ENCODE measurements around the genes LILRB1, LILRB4 and KIR3DL2.

DNA sequence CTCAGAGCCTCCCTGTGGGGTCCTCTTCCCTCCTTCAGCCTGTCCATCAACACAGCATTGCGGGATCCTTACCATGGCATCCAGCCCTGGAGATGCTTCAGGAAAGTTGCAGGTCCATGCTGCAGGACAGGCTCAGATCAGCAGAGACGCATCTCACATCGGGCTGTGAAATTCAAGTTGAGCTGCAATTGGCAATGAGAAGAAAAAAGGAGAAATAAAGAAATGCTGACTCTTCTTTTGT is 9.5 kb downstream of the LILRB2 start:
- PRO-cap = no peak

DNA sequence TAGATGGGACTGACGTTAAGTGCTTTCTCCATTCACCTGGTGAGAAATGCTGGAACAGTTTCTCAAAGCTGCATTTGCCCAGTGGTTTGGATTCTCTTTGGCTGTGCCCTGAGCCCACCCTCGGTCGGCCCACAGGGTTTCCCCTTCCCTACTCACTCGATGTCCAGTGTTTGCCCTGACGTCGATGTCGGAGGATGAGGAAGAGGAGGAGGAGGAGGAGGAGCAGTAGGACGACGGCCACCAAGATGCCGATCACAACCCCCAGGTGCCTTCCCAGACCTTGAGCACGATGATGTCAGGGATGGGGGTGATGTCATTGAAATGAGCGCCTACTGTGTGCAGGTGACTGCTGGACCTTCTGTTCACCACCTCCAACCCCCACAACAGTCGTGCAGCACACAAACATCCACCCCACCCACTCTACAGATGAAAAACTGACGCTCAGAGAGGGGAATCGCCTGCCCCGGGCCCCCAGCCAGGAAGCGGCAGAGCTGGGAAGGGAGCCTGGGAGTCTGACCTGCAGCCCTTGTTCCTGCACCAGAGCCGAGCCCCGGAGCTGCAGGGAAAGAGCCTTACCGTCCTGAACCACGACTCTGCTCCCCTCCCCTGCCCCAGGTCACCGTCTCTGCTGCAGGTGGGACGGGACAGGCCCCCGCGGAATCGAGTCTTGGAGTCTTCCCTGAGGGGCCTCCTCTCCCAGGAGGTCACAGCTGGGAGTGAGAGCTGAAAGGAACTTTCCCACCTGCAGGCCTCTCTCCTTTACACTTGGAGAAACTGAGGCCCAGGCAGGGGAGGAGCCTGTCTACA is 4.1 kb downstream of the LILRB2 start:
- PRO-cap = no peak

DNA sequence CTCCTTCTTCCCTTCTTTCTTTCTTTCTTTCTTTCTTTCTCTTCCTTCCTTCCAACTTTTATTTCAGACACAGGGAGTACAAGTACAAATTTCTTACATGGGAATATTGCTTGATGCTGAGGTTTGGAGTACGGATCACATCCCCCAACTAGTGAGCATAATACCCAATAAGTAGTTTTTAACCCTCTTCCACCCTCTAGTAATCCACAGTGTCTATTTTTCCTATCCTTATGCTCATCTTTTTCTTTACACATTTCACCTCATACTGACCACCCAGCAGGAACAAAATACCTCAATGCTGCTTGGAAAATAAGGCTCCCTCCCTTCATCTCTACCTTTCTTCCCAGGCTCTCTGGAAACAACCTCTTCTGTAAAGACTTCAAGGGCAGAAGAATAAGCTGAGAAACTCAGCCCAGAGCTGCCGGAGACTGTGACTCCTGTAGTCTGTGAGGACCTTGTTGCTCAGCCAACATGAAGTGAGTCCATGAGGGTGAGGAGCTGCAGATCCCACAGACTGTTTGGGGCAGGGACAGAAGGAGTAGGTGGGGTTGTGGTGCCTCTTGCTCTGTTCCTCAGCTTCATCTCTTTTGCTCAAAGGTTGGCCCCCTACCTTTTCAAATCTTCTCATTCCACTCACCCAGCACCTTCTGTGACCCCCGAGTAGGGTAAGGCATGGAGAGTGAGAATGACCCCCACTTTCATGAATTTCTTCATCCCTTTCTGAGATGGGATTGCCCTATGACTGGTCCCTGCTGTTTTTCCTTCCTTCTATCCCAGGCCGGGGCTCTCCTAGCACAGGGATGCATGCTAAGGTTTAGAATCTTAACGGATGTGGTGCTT is 7.9 kb downstream of the LILRA5 start:
- PRO-cap = no peak

DNA sequence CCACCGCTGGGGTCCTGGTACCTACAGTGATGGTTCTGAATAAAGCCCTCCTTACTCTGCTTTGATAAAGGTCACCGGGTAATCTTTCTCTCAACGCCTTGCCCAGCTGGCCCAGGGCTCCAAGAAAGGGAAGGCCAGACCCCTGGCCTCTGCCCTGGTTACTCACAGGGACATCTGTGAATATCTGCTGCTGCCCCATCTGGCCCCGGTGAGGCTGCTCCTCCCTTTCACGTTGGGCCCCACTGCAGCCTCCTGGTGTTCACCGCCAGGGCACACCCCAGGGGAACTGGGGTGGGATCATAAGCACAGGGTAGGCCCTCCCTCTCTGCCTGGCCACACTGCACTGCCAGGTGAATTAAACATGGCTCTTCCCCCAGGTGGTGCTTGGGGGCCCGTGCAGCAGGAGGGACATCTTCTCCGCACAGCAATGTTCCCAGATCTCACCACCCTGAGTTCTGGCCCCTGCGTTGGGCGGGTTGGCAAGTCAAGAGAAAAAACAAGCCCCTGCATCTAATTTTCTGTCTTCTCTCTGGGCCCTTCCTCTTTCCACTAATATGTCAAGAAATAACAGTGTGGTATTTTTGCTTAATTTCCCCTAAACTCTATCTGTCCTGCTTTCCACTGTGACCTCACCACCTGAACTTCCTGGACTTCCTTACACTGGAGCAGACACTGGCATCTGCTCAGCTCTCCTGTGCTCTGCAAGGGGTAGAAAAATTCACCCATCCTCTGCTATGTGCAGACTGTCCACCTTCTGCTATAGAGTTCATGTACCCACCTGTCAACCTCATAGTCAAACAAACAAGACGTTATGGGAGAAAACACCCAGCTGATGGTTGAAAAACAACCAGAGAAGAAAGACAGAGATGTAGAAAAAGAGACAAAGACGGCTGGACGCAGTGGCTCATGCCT is 12.5 kb downstream of the LAIR1 start:
- PRO-cap = no peak

DNA sequence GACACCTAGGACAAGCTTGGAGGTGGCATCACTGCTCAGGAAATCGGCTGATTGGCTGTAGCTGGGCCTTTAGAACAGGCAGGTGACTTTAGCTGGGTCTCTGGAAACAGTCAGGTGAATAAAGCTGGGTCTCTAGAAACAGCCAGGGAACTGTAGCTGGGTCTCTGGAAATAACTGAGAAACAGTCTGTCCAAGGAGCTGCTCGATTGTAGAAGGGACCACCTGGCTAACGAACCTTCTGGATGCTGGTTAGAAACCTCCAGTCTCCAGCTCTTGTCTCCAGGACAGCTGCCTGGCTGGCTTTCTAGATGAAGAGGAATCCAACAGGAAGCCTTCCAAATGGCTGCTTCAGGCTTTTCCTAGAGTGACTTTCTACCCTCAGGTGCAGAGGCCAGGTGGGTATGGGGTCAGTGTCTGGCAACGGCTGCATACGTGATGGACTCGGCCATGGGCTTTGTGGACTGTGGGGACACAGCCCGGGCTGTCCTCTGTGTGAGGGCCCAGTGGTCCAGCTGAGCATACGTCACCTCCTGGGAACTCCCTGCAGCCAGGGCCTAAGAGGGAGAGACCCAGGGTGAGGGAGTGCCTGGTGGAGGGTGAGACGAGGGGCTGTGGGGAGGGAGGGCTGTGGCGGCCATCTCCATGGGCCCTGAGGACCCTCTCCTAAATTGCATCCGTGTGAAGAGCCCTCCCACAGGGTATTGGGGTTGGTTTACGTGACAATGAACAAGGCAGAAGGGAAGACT is 9.7 kb downstream of the LAIR1 start:
- PRO-cap = no peak

GRCh38 chr19:54430649-54431721 is 15.7 kb downstream of the TTYH1 start:
- PRO-cap = unidirectional peak, minus-strand start at chr19:54430941

GRCh38 chr19:54436021-54436911 is 12.7 kb upstream of the LENG8 start:
- PRO-cap = no peak

DNA sequence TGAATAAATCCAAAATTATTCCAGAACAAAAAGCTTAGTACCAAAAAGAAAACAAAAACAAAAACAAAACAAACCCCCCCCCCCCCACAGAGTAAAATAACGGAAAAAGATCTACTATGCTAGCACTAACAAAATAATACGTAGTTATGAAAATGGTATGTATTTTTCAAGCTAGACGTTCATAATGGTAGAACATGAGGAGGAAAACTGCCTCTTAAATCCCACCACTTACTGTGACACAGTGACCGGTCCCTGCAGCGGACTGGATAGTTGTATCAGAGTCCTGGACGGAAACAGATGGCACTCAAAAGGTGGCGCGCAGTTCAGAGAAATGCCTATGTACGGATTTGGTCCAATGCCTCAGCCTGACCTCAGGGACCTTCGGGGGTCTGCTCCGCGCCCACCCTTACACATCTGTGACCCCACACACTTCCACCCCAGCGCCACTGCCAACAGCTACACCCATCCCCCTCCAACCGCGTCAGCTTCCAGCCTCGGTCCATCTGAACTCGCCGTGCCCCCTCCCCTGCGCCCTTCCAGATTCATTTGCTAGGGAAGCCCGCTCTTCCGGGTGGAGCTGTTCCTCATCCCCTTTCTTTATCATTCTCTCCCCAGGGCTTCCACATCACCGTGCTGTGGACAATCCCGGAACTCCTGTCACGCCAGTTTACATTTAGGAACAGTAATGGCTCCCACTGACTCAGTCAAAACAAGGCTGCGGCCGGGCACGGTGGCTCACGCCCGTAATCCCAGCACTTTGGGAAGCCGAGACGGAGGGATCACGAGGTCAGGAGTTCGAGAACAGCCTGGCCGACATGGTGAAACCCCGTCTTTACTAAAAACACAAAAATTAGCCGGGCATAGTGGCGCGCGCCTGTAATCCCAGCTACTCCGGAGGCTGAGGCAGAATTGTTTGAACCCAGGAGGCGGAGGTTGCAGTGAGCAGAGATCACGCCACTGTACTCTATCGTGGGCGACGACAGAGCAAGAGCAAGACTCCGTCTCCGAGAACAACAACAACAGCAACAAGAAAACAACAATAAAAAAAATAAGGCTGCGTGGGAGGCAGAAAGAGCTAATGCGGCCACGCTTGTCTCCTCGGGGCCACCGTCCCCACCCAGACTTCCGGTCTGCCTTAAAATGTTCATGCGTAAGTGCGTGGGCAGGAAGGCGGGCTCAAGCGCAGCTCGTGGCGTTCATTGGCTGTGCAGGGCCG is 658 bp upstream of the LENG8 start:
- PRO-cap = bidirectional peak, plus-strand start at position 703 of the sequence, minus-strand start at position 548 of the sequence; bidirectional peak, plus-strand start outside the sequence, minus-strand start at position 1,127 of the sequence

- PRO-cap = no peak
These were observed 5.5 kb downstream of the LENG8 start for GRCh38 chr19:54454212-54455200.

- PRO-cap = no peak
These were observed 1.3 kb downstream of the LENG9 start for GRCh38 chr19:54462350-54462591.

GRCh38 chr19:54462765-54463488 is 651 bp downstream of the LENG9 start:
- PRO-cap = bidirectional peak, plus-strand start at chr19:54463214, minus-strand start at chr19:54463082

DNA sequence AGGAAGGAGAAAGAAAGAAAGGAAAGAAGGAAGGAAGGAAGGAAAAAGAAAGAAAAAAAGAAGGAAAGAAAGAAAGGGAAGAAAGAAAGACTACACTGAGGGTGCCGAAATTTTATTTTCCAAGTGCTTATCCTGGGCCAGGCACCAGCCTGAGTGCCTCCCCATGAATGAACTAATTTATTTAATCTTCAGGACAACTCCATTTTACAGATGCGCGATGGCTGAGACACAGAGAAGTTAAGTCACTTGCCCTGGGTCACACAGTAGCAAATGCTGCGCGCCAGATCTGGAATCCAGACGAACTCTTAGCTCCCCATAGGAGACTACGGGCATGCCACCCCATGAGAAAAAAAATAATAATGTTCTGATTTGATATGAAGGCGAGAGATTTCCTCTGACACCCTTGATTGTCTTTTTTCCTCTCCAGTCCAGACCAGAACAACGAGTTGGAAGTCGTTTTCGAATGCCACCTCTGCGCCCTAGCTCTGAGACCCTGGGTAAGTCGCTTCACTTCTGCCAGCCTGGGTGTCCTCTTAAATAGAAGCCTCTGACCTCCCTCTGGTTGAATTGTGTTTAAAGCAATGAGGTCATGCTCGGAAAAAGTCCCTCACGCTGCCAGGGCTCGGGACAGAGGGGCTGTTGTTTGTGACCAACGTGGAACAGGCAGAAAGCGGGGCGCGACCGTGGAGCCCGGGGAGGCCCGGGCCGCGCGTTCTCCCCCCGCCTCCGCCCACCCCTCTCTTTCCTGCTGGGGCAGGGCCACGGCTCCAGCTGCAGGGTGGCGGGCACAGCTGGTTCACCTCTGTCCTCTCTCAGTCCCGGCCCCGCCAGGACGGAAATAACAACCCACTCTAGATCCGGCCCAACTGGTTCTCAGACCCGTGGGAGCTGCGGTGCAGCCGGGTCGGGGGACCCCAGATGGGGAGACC is 2.3 kb downstream of the CDC42EP5 start:
- PRO-cap = no peak

DNA sequence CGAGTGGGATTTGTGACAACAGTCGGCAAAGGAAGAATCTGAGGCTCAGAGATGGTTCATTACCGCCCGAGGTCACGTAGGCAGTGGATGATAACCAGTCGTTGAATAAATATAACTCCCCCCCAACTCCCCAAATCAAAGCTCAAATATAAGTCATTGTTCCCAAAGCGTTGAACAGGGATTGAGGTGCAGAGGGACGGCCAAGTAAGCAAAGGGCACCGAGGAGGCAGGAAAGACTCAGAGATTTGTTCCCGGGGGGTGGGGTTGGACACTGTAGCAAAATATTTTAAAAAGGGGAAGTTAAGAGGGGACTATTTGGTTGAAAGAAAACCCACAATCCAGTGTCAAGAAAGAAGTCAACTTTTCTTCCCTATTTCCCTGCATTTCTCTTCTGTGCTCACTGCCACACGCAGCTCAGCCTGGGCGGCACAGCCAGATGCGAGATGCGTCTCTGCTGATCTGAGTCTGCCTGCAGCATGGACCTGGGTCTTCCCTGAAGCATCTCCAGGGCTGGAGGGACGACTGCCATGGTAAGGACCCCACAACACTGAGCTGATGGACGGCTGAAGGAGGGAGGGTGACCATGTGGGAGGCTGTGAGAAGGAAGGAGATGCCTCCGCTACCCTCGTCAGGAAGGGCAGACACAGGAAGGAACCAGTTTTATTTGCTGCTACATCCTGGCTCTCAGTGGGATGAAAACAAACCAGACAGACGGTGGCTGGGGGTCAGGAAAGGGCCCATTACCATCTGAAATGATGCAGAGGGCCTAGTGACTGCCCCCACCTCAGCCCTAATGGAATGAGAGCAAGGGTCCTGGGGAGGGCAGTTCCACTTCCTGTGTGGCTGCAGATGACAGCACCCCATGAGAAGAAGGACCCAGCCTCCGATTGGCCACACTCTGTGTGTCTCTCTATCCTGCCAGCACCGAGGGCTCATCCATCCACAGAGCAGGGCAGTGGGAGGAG is at the start of gene LILRB1:
LILRB1 (plus strand) TSS at position 381 of the 965 bp plus-strand sequence.
- PRO-cap = no peak

DNA sequence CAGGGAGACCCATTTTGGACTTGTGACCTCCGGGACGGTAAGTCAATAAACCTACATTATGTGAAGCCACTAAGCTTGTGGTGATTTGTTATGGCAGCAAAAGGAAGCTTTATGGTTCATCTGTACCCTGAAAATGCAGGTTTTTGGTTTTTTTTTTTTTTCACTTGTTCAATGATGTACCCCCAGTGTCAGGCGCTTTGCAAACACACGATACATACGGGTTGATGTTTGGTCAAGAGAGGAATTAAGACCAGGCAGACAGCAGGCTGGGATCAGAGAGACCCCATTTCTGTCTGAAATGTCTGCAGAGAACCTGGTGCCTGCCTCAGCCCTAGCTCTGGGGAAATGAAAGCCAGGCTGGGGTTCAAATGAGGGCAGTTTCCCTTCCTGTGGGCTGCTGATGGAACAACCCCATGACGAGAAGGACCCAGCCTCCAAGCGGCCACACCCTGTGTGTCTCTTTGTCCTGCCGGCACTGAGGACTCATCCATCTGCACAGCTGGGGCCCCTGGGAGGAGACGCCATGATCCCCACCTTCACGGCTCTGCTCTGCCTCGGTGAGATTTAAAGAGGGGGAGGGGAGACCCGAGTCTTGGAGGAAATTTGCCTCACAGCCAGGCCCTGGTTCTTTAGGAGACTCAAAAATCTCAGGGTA is at the start of gene LILRB4:
LILRB4 (plus strand) TSS at position 475 of the 655 bp plus-strand sequence.
- PRO-cap = no peak

GRCh38 chr19:54696029-54696669 is 28.1 kb upstream of the KIR3DL3 start:
- PRO-cap = no peak

DNA sequence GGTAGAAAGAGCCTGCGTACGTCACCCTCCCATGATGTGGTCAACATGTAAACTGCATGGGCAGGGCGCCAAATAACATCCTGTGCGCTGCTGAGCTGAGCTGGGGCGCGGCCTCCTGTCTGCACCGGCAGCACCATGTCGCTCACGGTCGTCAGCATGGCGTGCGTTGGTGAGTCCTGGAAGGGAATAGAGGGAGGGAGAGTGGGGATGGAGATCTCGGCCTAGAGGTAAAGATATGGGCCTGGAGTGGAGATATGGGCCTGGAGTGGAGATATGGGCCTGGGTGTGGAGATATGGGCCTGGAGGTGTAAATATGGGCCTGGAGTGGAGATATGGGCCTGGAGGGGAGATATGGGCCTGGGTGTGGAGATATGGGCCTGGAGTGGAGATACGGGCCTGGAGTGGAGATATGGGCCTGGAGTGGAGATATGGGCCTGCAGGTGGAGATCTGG is at the start of gene KIR3DL2:
KIR3DL2 (plus strand) TSS at position 103 of the 452 bp plus-strand sequence.
- PRO-cap = no peak

DNA sequence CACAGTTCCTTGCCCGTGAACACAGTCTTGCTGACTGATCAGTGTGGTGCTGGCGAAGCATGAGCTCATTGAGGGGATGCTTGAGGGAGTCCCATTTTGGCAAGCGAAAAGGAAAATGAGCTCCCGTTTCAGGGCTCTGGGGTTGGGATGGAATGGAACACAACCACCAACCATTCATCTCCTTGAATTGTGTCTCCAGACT is 15.3 kb downstream of the FCAR start:
- PRO-cap = no peak

DNA sequence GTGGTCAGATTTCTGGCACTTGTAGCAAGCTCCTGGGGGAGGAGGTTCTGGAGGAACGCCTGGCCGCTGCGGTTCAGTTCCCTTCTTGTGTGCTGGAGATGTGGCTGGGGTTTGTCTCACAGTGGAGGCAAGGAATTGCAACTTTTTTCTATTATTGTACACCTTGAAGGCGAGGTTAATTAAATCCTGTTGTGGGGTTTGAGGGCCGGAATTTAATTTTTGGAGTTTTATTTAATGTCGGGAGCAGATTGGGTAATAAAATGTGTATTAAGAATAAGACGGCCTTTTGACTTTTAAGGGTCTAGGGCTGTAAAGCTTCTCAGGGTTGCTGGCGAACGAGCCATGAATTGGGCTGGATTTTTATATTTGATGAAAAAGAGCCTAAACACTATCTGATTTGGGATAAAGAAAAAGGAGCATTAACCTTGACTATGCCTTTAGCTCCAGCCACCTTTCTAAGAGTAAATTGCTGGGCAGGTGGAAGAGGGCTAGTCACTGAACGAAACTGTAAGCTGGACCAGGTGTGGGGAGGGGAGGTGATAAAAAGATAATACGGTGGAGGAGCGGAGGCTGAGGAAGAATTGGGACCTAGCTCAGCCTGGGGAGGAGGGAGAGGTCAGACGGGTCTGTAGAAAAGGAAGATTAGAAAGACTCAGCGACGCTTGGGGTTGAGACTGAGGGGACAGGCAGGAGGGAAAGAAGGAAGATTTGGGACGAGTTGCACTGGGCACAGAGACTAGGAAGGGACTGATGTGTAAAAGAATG is 27.7 kb downstream of the GP6 start:
- PRO-cap = no peak

- PRO-cap = no peak
These were observed 4.1 kb downstream of the RDH13 start for GRCh38 chr19:55058674-55059490.

DNA sequence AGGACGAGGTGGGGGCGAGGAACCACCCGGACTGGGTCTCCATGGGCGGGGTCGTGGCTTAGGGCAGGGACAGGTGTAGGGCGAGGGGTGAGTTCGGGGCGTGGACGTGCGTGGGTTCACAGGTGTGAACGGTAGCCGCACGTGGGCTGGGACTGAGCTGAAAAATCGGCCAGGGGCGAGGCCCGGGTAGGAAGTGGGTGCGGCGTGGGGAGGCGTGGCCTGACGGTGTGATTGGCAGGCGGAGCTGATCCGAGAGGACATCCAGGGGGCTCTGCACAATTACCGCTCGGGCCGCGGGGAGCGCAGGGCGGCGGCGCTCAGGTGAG is 4.8 kb downstream of the EPS8L1 start:
- PRO-cap = no peak

Measured in anterior vena cava (tissue), 1 donor.